ENCODE results near the genes CBX2, CBX8 and RPTOR.

GRCh38 chr17:78962141-78962990 is 17.4 kb downstream of the LGALS3BP start:
- PRO-cap, 3 experiments, result no peak in any of the 3 experiments
- RAMPAGE, long total RNA, 2 experiments, result no peak in any of the 2 experiments
- RRBS, result no CpG with 5 or more reads among the region's 26 CpGs

- PRO-cap, 3 experiments, result peak in 1 of 3 experiments; most common plus-strand start chr17:78971503 (in 1)
- RAMPAGE, long total RNA, 2 experiments, result no peak in any of the 2 experiments
- RRBS, result 58% methylated on average over 9 of the region's 35 CpGs
Measured at GRCh38 chr17:78971031-78971966, 8.4 kb downstream of the LGALS3BP start.

- PRO-cap, 3 experiments, result no peak in any of the 3 experiments
- RAMPAGE, long total RNA, 2 experiments, result no peak in any of the 2 experiments
- RRBS, result 89% methylated on average over 1 of the region's 22 CpGs
Measured at GRCh38 chr17:79002482-79003300, 6.9 kb downstream of the CANT1 start.

- PRO-cap, 3 experiments, result no peak in any of the 3 experiments
- RAMPAGE, long total RNA, 2 experiments, result no peak in any of the 2 experiments
- RRBS, result no CpG with 5 or more reads among the region's 10 CpGs
Measured at GRCh38 chr17:79005335-79005946, 4.1 kb downstream of the CANT1 start.

- PRO-cap, 3 experiments, result no peak in any of the 3 experiments
- RAMPAGE, long total RNA, 2 experiments, result no peak in any of the 2 experiments
- RRBS, result 85% methylated on average over 9 of the region's 29 CpGs
Measured at GRCh38 chr17:79087867-79088800, 13.5 kb downstream of the ENGASE start.

- PRO-cap, 3 experiments, result no peak in any of the 3 experiments
- RAMPAGE, long total RNA, 2 experiments, result no peak in any of the 2 experiments
- RRBS, result no CpG with 5 or more reads among the region's 27 CpGs
Measured at GRCh38 chr17:79090470-79091011, 15.9 kb downstream of the ENGASE start.

DNA sequence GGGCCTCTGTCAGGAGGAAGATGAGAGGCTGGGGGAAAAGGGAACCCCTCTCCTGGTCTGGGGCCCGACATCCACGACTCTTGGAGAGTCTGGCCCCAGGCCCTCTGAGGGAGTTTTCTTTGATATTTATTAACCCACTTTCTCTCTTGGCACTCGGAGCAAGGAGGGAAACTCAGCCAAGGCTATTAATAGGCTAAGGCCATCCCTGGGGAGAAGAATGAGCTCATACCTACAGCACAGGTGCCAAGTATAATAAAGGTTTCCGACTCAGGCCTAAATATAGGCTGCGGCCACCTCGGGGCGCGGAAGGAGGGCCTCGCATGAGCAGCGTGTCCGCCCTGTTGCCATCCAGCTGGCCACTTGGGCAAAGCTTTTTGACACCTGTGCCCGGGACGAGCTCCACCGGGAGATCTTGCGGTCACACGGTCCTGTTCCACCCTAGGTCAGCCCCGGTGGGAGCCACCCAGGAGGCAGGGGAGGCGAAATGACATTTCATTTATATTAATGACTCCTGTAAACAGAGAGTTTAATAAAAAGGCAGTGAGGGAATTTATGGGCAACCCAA is 232.3 kb downstream of the ENGASE start:
- PRO-cap, 3 experiments, result no peak in any of the 3 experiments
- RAMPAGE, long total RNA, 2 experiments, result no peak in any of the 2 experiments
- RRBS, result 94% methylated on average over 4 of the region's 18 CpGs

GRCh38 chr17:79769990-79770389 is 8.0 kb upstream of the CBX2 start:
- PRO-cap, 3 experiments, result no peak in any of the 3 experiments
- RAMPAGE, long total RNA, 2 experiments, result no peak in any of the 2 experiments
- RRBS, result no CpG with 5 or more reads among the region's 8 CpGs

DNA sequence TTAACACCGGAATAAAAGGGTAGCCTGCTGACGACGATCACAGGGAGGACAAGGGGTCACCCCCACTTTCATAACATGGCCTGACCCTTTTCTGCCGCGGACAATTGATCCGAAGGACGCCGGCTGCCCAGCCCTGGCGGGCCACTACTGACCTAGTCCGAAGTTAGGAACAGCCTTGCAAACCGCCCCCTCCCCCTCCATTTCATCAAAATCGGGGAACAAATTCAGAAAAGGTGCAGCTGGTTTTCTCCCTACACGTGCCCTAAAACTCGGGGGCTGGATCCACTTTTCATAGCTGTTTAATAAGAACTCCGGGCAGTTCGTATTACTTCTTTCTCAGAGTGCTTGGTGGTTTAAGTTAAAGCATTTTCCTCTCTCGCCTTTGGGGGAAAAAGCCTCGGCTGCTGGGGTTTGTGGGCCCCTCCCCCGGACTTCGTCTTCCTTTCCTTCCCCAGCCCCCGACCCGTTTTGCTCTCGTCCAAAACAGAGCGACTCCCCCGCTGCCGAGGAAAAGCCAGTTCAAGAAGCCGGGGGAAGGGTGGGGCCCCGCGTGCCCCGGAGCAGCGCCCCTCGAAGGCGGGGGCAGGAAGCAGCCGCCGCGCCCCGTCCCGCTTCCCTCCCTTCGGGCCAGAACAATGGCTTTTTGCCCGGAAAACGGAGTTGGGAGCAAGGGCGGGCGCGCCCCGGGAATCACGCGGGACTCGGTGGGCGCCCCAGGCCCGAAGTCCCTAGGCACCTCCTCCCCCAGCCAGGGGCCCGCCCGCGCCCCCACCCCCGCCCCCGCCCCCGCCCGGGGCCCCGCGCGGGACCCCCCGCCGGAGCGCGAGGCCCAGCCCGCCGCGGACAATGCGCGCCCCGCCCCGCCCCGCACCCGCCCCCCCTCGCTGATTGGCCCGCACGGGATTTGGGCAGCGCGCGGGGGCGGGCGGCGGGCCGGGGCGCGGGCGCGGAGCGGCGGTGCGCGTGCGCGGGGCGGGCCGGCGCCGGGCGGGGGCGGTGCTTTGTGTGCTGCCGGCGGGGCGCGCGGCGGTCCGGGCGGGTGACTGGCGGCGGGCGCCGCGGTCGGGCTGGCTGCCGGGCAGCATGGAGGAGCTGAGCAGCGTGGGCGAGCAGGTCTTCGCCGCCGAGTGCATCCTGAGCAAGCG is at the start of gene CBX2:
TSS of gene CBX2 (plus strand) at position 996 of the 1,145 bp plus-strand sequence.
- PRO-cap, 3 experiments, result peak in 3 of 3 experiments; most common plus-strand start position 1,004 of the sequence (in 3); most common minus-strand start position 848 of the sequence (in 3)
- RAMPAGE, long total RNA, 2 experiments, result start-site peak on the minus strand in 2 of 2 experiments, centred at positions 588 to 755 of the sequence, 5 to 12 reads per replicate
- RRBS, result 2% methylated on average over 60 of the region's 120 CpGs

DNA sequence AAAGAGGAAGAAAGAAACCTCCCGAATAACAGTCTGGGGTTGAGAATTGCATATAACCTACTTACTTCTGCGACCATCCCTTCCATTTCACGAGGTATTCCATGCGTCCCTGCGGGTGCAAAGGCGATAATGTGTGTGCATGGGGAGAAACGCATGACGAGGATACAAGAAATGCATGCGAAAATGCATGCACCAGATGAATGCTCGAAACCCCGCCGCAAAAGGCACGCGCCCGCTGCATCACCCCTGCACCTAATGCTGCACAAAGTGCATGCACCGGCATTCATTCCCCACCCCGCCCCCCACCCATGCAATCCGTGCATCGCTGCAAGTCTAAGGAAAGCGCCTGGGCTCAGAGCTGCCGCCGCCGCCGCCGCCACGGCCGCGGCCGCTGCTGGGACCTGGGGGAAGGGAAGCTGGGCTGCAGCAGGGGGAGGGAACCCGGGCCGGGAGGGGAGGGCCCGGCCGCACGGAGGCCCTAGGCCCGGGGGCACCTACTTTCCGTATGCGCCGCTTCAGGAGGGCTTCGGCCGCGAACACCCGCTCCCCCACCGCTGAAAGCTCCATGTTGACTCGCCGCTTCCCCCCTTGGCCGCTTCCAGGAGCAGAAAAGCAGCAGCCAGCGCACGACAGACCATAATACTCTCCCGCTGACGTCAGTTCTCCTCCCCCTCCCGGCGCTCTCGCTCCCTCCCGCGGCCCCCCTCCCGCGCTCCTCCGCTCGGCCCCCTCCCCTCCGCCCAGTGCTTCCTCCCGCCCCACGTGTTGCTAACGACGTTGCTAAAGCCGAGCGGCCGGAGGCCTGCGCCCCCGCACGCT is at the start of gene CBX8:
TSS of gene CBX8 (minus strand) at position 646 of the 819 bp plus-strand sequence.
- PRO-cap, 3 experiments, result peak in 3 of 3 experiments; most common minus-strand start position 646 of the sequence (in 2)
- RAMPAGE, long total RNA, 2 experiments, result start-site peak on the minus strand in 2 of 2 experiments, centred at positions 622 to 632 of the sequence, 123 to 168 reads per replicate
- RRBS, result 3% methylated on average over 6 of the region's 70 CpGs

DNA sequence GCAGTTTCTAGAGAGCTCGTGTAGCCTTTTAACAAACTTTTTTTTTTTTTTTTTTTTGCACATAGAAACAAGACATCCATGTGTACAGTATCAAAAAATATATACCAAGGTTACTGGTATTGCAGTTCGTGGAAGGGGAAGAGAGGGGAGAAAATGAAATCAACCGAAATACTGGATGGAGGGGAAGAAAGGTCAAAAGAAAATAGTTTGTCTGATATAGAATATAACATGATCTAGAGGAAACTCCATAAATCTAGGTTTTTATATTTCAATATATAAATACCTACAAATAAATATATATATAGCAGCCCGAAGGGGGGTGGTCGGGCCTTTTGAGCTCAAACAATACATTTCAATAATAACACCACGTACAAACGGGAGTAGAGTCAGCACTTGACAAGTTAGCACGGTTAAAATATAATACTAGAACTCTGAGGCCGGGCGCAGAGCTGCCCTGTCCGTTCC is 6.0 kb downstream of the CBX4 start:
- PRO-cap, 3 experiments, result no peak in any of the 3 experiments
- RAMPAGE, long total RNA, 2 experiments, result no peak in any of the 2 experiments
- RRBS, result no CpG with 5 or more reads among the region's 11 CpGs

GRCh38 chr17:79837223-79837883 is 1.9 kb downstream of the CBX4 start:
- PRO-cap, 3 experiments, result peak in 1 of 3 experiments; most common plus-strand start chr17:79837454 (in 1)
- RAMPAGE, long total RNA, 2 experiments, result no peak in any of the 2 experiments
- RRBS, result 4% methylated on average over 4 of the region's 27 CpGs

- PRO-cap, 3 experiments, result no peak in any of the 3 experiments
- RAMPAGE, long total RNA, 2 experiments, result no peak in any of the 2 experiments
- RRBS, result 2% methylated on average over 52 of the region's 89 CpGs
Measured at GRCh38 chr17:79840384-79841401, 1.5 kb upstream of the CBX4 start.

DNA sequence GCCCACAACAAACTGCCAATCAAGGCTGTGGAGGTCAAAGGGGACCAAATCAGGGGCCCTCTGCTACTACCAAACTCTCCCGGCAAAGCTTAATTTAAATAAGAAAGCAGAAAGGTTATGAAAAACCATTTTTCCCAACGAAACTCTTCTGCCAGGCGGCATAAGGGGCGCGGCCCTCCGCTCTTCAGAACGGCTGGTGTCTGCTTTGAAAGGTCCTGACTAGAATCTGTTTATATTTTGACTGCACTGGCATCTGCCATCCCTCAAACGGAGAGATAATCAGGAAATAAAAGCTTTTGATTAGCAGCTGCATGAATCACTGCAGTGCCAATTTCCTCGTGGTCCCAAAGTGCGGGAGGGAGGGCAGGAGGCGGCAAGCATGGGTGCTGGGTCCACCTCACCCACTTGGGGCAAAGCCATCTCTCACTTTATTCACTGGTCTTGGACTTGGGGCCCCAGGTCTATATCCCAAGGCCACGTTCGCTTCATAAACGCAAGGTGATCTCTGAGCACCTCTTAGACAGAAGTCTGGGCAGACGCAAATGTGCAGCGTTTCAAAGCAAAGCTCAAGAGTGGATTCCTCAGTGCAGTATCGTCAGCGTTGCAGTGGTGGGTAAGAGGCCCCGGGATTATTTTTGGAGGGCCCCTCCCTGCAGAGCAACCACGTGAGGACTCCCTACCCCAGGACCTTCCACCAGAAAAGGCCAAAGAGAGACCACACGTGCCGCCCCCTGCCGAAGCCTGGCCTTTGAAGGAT is 49.7 kb downstream of the TBC1D16 start:
- PRO-cap, 3 experiments, result no peak in any of the 3 experiments
- RAMPAGE, long total RNA, 2 experiments, result no peak in any of the 2 experiments
- RRBS, result no CpG with 5 or more reads among the region's 23 CpGs

DNA sequence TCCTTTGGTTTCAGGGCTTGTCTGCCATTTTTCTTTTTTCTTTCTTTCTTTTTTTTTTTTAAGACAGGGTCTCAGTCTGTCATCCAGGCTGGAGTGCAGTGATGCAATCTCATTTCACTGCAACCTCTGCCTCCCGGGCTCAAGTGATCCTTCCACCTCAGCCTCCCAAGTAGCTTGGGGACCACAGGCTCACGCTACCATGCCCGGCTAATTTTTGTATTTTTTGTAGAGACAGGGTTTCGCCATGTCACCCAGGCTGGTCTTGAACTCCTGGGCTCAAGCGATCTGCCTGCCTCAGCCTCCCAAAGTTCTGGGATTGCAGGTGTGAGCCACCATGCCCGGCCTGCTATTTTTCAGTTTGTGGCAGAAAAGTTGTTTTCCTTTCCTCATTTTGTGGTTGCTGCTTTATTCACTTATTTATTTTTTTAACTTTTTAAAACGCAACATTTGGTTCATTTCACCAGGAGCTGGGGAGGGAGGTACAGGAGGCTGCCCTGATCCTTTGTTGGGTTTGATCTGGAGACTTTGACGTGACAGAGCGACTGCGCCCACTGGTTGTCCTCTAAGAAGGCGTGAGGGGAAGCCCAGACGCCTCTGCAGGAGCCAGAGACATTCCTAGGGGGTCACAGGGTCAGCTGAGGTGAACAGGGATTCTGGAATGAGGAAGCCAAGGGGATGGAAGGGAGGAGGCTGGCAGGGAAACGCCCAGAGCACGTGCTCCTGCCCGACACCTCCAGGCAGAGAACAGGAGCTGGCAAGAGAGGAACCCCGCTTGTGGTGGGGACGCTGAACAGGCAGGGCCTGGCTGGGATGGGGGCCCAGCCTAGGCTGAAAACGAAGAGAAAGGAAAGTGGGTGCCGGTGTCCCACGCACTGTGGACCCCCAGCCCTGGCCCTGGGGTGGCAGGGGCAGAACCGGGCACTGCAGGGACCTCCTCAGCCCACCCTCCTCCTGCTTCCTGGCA is 5.4 kb downstream of the CARD14 start:
- PRO-cap, 3 experiments, result no peak in any of the 3 experiments
- RAMPAGE, long total RNA, 2 experiments, result no peak in any of the 2 experiments
- RRBS, result 94% methylated on average over 5 of the region's 21 CpGs

DNA sequence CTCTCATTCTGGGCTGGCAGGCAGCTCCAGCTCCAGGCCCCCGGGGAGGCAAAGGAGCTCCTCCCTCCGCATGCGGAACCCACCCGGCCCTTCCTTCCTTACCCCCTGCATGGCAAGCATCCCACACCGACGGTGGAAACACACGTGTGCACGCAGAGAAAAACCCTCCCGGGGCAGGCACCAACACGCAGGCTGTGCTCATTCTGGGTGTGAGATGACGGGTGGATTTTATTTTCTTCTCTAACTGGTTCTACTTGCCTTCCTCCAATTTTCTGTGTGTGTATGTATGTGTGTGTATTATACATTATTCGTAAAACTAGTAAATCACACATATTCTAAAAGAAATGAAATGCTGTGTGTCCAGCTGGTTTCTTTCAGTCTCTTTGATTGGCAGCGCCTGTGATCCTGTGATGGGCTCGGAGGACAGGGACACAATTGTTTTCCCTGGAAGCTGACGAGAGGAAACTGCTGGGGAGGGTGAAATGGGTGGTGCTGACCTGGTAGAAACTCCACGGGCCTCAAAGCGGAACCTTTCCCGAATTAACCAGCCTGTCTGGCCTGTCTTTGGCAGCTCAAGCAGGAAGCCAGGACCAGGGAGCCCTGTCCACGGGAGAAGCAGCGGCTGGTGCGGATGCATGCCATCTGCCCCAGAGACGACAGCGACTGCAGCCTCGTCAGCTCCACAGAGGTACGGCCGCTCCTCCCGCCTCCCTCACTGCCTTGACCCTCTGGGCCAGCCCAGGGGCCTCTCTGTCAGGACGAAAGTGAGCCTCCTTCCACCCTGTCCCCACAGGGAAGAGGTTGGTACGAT is 22.3 kb downstream of the CARD14 start:
- PRO-cap, 3 experiments, result no peak in any of the 3 experiments
- RAMPAGE, long total RNA, 2 experiments, result no peak in any of the 2 experiments
- RRBS, result 75% methylated on average over 7 of the region's 29 CpGs

DNA sequence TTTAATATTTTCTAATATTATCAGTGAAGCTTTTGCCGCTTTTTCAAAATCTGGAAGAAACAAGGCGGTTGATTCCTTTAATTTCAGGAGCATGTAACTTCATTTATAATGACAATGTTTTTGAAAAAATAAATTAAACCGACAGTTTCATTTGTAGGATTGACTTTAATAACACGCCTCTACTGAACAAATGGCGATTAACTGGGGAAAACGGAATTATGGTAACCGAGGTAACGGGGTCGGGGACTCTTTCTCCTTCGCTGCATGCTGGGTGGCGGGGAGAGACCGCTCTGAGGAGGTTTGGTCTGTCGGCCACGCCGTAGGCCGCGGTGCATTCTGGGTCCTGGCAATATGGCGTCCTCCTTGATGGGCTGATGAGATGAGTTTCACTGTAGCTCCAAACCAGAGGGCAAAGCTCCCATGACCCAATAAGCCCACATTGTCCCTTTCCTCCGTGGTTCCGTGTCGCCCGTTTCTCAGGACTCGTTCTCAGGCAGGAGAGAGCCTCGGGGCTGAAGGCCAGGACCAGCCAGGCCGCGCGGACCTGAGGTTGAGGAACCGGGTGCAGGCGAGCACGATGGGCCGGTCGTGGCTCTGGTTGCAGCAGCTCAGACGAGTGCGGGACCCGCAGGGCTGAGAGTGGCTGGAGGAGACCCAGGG is at the start of gene RPTOR:
TSS of gene RPTOR (plus strand) at position 341 of the 660 bp plus-strand sequence.
- PRO-cap, 3 experiments, result peak in 2 of 3 experiments; most common plus-strand start position 329 of the sequence (in 1); most common minus-strand start position 262 of the sequence (in 2)
- RAMPAGE, long total RNA, 2 experiments, result start-site peak on the plus strand in 1 of 2 experiments, centred at position 347 of the sequence, 105 reads per replicate
- RRBS, result 2% methylated on average over 3 of the region's 35 CpGs

GRCh38 chr17:80725978-80726198 is 181.2 kb downstream of the RPTOR start:
- PRO-cap, 3 experiments, result no peak in any of the 3 experiments
- RAMPAGE, long total RNA, 2 experiments, result no peak in any of the 2 experiments
- RRBS, result no CpG with 5 or more reads among the region's 8 CpGs

DNA sequence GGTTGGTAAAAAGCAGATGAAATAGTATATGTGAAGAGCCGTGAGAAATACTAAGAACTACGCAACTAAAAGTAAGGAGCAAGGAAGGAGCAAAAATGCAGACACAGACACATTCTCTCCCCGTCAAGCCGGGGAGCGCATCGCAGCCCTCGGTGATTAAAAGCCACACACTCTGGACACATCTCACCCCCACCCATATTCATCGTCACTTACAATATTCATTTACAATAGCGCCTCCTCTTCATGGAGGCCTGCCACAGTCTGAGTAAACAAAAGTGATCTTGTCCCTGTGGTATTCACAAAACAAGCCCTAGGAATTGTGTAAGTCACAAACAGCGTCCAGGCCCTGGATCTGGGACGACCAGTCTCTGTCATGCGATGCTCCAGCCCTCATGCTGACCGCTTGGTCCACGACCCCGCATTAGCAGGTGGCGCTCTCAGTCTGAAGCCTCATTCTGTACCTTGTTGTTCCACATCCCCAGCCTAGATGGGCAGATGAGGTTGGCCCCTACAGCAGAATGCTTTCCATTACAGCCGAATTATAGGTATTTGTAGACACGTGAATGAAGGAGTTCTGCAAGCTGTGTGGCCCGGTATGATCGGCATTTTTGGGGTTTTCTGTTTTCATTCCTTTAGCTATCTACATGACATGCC is 206.9 kb downstream of the RPTOR start:
- PRO-cap, 3 experiments, result no peak in any of the 3 experiments
- RAMPAGE, long total RNA, 2 experiments, result no peak in any of the 2 experiments
- RRBS, result no CpG with 5 or more reads among the region's 20 CpGs

- PRO-cap, 3 experiments, result no peak in any of the 3 experiments
- RAMPAGE, long total RNA, 2 experiments, result no peak in any of the 2 experiments
- RRBS, result no CpG with 5 or more reads among the region's 12 CpGs
Measured at GRCh38 chr17:80856414-80856995, 135.1 kb upstream of the CHMP6 start.